ENCODE results near the genes EDA, FOXO4, MED12, GJB1 and OGT.

DNA sequence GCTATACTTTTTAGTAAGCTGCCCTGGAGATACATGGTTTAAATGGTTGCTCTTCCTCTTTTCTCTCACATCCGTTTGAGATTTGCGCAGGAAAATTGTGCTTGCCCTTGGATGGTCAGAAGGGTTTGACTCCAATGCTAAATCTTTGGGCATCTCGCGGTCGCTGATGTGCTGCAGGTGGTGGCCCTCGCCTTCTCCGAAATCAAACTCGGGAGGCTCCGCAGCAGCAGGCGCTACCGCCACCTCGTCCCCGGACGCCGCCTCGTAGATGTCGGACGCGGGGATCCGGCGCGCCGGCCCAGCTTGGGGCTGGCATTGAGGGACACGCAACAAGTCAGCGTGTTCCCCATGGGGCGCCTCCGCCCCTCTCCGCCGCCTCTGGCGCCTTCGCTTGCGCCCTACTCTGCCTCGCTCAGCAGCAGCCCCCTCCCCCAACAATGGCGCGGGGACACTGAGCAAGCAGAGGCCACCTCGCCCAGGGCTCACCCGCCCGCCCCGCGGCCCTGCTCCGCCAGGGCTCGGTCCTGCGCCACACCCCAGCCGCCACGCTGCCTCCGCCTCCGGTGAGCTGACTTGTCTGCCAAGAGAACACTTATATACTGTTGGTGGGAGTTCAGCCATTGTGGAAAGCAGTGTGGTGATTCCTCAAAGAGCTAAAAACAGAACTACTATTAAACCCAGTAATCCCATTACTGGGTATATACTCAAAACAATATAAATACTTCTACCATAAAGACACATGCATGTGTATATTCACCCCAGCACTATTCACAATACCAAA, 154.6 kb downstream of the MSN start:
- CAGE, long polyA plus RNA, result no peak
- RRBS, result no CpG with 5 or more reads among the region's 47 CpGs

- CAGE, long polyA plus RNA, result no peak
- RRBS, result no CpG with 5 or more reads among the region's 1 CpG
These were observed 23.0 kb downstream of the VSIG4 start for GRCh38 chrX:66016649-66017490.

DNA sequence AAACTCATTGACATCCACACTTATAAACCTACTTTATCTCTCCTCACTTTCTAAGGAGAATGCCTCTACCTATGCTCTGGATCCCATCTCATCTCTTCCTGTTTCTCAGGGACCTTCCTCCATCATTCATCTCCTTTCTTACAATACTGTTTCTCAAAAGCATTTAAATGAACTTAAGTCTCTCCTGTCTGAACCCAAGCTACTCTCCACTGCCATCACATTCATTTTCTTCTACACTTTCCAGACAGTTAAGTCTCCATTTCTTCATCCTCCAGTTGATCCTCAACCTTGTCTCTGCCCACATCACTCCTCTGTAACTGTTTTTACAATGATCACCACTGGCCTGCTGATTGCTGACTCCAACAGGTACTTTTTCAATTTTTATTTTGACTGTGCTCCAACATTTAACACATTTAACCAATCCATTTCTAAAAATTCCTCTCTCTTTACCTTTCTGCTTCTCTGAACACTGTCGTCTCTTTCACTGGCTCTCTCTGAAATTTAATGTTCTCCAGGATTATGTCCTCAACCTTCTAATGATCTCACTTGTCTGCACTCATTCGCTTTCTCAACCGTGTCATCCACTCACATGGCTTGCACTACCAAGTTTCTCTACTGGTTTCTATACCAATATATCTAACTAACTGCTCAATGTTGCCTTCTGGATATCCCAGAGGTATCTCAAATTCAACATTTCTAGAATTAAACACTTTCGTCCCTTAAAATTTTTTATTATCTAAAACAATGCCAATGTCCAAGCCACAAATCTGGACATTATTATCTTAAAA, 354.0 kb downstream of the OPHN1 start:
- CAGE, long polyA plus RNA, result no peak
- RRBS, result no CpG with 5 or more reads among the region's 4 CpGs

DNA sequence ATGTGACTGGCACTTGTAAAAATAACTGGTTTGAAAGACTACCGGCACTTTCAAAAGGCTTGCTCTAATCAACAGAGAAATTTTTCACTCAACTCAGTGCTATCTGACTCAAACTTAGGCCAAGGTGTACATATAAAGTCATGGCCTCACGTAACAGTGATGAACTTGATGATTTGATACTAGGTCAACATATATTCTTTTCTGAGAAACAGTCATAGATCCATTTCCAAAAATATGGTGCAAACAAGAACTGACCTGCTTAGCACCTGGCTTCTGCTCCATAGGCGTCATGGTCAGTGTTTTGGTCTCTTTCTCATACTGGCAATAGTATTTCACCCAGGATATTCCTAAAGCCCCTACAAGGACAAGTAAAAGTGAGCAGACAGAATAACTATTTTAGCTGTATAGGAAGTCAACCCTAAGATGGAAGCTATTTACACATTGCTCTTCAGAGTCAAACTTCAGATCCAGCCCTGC, 226.9 kb downstream of the OPHN1 start:
- CAGE, long polyA plus RNA, result no peak
- RRBS, result no CpG with 5 or more reads among the region's 3 CpGs

DNA sequence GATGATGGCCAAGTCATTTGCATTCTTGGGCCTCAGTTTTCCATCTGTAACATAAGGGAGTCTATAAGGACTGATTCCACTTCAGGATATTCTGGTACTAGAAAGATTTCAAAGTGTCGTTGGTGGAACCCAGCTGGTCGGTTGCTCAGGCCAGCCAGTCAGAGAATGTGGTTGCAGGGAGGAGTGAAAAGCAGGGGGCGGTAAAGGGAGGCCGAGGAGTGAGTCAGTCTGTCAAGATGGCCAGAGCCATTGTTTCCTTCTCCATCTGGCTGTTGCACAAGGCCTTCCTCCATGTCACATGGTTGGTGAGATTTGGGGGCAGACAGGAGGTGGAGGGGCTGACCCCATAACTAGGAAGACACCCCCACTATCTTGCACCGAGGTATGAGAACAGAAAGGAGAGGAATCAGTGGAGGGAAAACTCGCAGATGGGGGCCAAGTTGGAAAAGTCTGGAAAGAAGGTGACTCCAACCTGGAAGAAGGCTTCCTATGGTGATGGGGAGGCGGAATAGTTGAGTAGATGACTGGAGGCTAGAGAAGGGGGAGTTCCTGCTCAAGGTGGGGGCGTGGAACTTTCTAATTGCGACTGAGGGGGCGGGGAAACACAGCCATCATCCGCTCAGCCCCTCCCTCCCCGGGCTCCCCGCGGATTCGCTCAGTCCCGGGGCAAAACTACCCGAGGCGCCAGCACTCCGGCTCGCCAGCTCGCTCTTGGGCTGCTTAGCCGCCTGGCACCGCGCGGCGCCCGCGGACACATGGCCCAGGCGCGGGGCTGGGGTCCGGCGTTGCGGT, 38.4 kb downstream of the STARD8 start:
- CAGE, long polyA plus RNA, result no peak
- RRBS, result 7% methylated on average over 11 of the region's 33 CpGs

- CAGE, long polyA plus RNA, result no peak
- RRBS, result no CpG with 5 or more reads among the region's 7 CpGs
These were observed 14.3 kb downstream of the EFNB1 start for GRCh38 chrX:68843060-68843603.

GRCh38 chrX:68895633-68895999, 66.8 kb downstream of the EFNB1 start:
- CAGE, long polyA plus RNA, result no peak
- RRBS, result no CpG with 5 or more reads among the region's 4 CpGs

- CAGE, long polyA plus RNA, result no peak
- RRBS, result no CpG with 5 or more reads among the region's 1 CpG
These were observed 100.7 kb downstream of the EFNB1 start for GRCh38 chrX:68929523-68929894.

DNA sequence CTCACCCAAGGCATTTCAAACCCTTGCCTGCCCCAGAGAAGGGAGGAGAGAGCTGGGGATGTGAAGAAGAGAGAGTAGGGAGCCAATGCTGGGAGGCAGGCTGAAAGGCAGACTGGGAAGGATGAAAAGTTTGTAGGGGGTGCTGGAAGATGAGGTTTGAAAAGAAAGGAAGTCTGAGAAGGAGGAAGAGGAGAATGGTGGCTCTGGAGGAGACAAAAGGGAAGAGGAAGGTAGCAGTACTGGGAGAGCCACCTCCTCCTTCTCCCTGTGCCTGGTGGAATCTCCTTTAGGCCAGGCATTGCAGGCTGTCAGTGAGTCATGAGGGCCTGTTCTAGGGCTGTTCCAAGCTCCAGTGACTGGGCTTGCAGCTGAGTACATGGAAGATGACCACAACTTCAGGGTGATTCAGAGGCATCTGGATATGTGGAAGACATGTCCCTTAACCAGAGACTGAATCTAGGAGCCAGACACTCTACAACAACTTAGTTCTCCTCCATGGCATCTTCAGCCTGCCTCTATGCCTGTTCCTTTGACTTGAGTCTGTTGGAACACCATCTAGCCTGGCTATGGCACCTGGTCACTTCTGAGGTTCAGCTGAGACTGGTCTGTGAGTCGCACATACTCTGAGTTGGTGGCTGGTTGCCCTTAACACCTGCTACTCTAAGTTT, 107.8 kb downstream of the EFNB1 start:
- CAGE, long polyA plus RNA, result no peak
- RRBS, result no CpG with 5 or more reads among the region's 1 CpG

DNA sequence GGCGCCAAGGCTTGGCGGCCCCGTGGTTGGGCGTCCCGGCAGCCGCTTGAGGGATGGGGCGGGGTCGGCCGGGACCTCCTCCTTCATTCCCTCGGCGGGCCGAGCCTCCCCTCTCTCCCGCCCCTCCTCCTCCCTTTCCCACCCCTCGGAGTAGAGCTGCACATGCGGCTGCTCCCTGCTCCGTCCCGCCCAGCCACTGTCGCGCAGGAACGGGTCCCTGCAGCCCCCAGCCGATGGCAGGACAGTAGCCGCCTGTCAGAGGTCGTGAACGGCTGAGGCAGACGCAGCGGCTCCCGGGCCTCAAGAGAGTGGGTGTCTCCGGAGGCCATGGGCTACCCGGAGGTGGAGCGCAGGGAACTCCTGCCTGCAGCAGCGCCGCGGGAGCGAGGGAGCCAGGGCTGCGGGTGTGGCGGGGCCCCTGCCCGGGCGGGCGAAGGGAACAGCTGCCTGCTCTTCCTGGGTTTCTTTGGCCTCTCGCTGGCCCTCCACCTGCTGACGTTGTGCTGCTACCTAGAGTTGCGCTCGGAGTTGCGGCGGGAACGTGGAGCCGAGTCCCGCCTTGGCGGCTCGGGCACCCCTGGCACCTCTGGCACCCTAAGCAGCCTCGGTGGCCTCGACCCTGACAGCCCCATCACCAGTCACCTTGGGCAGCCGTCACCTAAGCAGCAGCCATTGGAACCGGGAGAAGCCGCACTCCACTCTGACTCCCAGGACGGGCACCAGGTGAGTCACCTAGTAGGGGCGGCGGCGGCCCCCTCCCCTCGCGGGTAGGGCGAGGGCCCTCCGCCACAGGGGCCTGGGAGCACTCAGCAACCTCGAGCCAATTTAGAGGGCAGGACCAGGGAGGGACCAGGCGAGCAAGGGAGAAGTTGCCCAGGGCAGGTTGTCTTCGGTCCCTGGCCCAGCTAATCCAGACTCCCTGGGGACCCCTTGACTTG, at the start of gene EDA:
Gene EDA (plus strand): TSS at position 132 of the 938 bp plus-strand sequence.
- CAGE, long polyA plus RNA, result no peak
- RRBS, result 3% methylated on average over 10 of the region's 66 CpGs

DNA sequence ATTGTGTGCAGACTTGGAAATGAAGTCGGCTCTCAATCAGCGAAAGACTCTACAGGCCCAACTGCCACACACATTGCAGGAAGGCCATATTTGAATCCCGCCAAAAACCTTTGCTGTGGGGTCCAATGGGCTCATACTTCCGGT, 272 bp upstream of the OTUD6A start:
- CAGE, long polyA plus RNA, result no peak
- RRBS, result no CpG with 5 or more reads among the region's 4 CpGs

GRCh38 chrX:71067235-71067630, 901 bp downstream of the SNX12 start:
- CAGE, long polyA plus RNA, result no peak
- RRBS, result no CpG with 5 or more reads among the region's 7 CpGs

- CAGE, long polyA plus RNA, result no peak
- RRBS, result 2% methylated on average over 16 of the region's 74 CpGs
These were observed at the start of gene FOXO4 for GRCh38 chrX:71095514-71096734. Gene FOXO4 (plus strand): TSS chrX:71095851.

- CAGE, long polyA plus RNA, result start-site peak on the plus strand at chrX:71118711-71118735, 100 and 86 reads in 2 replicates
- RRBS, result 2% methylated on average over 21 of the region's 38 CpGs
These were observed at the start of gene MED12 for GRCh38 chrX:71118313-71118837. Gene MED12 (plus strand): TSS chrX:71118596.

GRCh38 chrX:71171193-71171953, 26.7 kb downstream of the NLGN3 start:
- CAGE, long polyA plus RNA, result no peak
- RRBS, result no CpG with 5 or more reads among the region's 12 CpGs

GRCh38 chrX:71222840-71223478, at the start of gene GJB1:
Gene GJB1 (plus strand): TSS chrX:71223224.
- CAGE, long polyA plus RNA, result no peak
- RRBS, result 80% methylated on average over 1 of the region's 23 CpGs

- CAGE, long polyA plus RNA, result no peak
- RRBS, result no CpG with 5 or more reads among the region's 3 CpGs
These were observed 10.7 kb downstream of the TAF1 start for GRCh38 chrX:71376812-71377371.

GRCh38 chrX:71533006-71533604, at the start of gene OGT:
Gene OGT (plus strand): TSS chrX:71533104.
- CAGE, long polyA plus RNA, result start-site peak on the plus strand at chrX:71533071-71533137, 348 and 470 reads in 2 replicates
- RRBS, result 14% methylated on average over 4 of the region's 35 CpGs

DNA sequence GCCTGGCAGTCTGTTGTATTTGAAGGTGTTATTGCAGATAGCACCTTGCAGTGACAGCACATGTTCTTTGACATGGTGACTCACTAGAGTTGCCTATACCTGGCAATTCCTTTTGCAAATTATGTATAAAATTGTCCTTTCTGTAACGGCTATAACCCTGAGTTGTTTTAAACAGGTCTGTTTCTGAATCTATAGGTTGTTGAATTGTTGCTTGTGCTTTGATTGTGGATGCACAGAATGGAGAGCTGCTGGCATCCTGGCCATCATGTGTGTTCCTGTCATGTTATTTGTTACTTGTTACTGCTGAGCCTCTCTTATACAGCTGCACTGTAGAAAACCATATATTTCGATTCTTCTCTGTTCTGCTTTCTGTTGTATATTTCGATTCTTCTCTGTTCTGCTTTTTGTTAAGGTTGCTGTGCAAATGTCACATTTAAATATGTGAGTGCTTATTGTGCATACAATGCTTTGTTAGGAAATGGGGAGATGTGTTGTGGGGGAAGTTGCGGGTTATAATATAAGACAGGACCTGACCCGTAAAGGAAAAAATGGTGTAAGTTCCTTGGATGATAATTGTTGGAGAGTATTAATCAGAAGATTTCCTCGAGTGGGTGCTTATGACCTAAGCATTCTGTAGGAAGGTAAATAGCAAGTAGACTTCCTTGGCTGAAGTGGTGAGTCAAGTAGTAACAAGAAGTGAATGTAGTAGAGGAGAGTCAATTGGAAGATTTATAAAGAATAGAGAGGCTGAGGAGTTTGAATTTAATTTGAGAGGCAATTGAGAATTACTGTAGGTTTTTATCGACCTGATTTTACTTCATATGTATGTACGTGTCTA, 8.3 kb downstream of the OGT start:
- CAGE, long polyA plus RNA, result no peak
- RRBS, result no CpG with 5 or more reads among the region's 8 CpGs

- CAGE, long polyA plus RNA, result no peak
- RRBS, result no CpG with 5 or more reads among the region's 5 CpGs
These were observed 16.0 kb downstream of the OGT start for GRCh38 chrX:71548886-71549343.

All from AG04450 (cell line).